Hepatocyte (in vitro differentiated cells and primary cell): ENCODE measurements around the genes ENTPD2, DPP7, TOR4A and ARRDC1.

DNA sequence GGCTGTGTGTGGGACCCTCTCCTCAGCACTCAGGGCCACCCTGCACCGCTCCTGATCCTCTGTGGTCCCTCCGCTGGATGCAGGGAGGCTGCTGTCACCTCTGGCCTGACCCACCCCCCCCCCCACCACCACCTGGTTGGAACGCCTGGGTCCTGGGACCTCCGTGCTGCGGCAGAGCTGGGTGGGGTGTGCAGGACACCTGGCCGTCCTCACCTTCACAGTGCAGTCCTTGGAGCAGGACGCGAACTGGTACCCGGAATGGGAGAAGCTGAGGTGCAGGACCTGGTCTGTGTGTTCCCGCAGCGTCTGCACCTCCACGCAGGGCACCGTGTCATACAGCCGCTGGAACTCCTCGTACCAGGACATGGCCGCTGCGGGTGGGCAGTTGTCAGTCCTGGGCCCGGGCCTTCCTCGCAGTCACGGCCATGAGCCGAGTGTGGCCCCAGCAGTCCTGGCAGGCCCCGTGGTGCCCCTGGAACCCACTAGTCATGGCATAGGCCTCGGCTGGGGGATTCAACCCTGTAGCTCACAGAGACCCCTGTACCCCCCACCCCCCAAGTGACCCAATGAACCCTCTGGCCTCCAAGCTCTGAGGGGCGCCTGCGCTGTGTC is 1.3 kb downstream of the FBXW5 start:
- RAMPAGE, long total RNA, result no peak
- RRBS, result no CpG with 5 or more reads among the region's 25 CpGs

DNA sequence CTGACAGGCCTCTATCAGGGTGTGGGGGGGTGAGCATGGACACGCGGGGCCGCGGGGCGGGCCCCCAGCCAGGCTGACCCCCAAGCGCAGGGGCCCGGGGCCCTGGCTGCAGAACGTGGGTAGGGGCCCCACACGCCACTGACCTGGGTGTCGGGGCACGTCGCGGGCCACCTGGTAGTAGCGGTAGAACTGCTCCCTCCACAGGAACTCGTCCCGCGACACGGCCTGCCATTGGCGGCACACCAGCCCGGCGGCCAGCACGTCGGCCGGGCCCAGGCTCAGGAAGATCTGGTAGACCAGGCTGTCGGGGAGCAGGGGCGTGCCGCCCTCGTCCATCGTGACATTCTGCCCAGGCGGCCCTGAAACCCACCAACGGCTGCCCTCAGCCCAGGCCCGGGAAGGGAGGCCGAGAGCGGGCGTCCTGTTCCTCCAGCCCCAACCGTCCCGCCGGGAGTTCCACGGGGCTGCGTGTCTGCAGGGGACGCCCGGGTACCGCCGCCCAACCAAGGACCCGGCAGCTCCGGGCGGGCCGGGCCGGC is 721 bp downstream of the FBXW5 start:
- RAMPAGE, long total RNA, result no peak
- RRBS, result 1% methylated on average over 10 of the region's 49 CpGs

GRCh38 chr9:136992550-136993108 is 407 bp downstream of the PAXX start:
- RAMPAGE, long total RNA, result no peak
- RRBS, result no CpG with 5 or more reads among the region's 29 CpGs

DNA sequence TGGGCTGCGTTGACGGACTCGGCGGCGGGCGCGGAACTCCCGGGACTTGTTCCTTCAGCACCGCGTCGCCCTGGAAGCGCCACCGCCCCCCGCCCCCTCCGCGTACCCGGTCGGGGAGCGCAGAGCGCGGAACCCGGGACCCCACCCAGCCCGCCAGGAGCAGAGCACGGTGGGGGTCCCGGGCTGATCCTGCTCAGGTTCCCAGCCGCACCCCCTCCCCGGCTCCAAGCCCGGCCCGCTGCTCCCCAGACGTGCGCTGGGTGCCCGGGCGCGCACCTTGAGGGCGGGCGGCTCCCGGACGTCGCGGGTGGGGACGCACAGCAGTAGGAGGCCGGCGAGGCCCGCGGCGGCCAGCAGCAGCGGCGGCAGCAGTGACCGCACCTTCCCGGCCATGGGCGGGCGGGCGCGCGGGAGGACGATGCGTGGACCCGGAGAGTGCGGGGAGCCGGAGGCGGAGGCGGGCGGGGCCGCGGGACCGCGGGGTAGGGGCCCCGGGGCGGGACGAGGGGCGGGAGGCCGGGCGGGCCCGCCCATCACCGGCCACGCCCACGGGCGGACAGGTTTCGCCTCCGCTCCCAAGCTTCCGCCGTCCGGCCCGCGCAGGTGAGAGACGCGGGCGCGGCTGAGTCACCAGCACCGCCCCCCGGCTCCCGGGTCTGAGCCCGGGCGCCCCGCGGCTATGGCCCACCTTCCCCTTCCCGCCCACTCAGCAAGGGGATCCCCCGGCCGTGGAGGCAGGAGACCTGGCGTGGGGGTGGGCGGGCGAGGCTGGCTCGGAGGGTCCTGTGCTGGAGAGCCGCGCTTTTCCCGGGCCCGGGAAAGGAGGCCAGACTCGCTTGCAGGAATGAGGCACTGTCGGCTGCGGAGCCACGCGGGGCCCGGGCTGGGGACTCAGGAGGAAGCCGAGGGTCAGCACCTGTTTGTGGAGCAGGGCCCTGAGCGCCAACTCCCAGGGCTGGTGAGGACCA is at the start of gene ENTPD2:
Gene ENTPD2 (minus strand): TSS at position 457 of the 968 bp plus-strand sequence.
- RAMPAGE, long total RNA, result no peak
- RRBS, result 4% methylated on average over 91 of the region's 115 CpGs

DNA sequence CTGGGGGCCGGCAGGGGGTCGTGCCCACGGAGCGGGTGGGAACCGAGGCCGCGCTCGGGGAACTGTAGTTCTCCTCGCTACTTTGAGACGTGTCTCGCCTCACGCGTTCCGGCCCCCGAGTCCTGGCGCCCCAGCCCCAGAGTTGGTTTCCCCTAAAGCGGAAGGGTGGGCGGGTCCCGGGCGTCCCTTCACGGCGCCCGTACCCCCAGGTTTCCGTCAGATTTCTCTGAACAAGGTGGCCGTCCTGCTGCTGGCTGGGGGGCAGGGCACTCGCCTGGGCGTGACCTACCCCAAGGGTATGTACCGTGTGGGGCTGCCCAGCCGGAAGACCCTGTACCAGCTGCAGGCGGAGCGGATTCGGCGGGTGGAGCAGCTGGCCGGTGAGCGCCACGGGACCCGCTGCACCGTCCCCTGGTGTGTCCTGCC is 537 bp downstream of the UAP1L1 start:
- RAMPAGE, long total RNA, result no peak
- RRBS, result 6% methylated on average over 25 of the region's 38 CpGs

DNA sequence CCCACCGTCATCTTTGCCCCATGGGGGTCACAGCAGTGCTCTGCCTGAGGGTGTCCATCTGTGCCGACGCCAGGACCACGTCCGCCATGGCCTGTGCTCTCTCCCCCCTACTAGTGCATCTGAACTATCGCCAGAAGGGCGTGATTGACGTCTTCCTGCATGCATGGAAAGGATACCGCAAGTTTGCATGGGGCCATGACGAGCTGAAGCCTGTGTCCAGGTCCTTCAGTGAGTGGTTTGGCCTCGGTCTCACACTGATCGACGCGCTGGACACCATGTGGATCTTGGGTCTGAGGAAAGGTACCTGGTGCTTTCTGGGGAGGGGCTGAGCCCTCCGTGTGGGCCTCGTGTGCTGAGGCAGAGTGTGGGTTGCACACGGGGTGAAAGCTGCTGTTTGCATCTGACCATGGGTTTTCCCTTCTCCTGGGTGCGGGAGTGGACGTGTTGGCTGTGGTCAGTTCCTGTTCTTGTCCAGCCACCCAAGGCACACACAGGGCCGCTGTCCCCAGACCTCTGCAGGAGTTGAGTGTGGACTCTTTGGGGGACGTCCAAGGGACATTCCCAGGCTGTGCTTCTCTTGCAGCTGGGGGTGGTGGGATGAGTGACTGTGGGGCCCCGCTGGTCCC is 12.9 kb downstream of the MAN1B1 start:
- RAMPAGE, long total RNA, result no peak
- RRBS, result no CpG with 5 or more reads among the region's 22 CpGs

DNA sequence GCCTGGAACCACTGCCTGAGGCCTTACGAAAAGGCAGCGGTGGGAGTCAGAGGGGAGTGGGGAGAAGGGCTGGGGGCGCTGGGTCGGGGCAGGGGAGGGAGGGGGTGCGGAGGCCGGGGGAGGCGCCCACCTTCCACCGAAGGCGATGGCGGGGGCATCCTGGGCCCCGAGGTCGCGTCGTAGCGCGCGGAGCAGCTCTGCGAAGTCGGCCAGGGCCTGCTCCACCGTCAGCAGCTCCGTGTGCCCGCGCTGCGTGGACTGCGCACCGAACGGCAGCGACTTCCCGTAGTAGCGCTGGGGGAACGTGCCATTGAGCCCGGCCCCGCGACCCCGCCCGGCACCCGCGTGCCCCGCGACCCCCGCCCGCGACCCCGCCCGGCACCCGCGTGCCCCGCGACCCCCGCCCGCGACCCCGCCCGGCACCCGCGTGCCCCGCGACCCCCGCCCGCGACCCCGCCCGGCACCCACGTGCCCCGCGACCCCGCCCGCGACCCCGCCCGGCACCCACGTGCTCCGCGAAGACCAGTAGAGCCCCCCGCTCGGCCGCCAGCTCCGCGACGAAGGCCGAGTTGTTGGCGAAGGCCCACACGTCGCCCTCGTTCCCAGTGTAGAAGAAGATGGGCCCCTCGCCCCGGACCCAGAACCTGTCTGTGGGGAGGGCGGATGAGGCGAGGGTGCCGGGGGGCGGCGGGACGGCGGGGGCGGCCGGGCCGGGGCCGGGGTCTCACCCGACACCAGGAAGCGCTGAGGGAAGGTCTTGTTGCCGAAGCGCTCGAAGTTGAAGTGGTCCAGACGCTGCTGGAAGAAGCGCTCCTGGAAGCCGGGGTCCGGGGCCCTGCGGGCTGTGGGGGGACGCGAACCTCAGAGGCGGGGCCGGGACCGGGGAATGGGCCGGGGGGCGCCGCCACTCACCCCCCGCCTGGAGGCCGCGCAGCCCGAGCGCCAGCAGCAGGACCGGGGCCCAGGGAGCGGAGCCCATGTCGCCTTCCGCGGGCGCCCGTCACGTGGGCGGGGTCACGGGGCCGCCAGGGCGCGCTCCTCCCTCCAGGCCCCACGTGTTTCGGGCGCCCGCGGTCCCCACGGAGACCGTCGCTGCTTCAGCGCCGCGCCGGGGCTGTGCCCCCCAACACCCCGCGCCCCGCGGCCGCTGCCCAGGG is at the start of gene DPP7:
Gene DPP7 (minus strand): TSS at position 999 of the 1,157 bp plus-strand sequence.
- RAMPAGE, long total RNA, result no peak
- RRBS, result 3% methylated on average over 31 of the region's 151 CpGs

GRCh38 chr9:137176531-137176977 is 4.7 kb upstream of the TMEM210 start:
- RAMPAGE, long total RNA, result no peak
- RRBS, result no CpG with 5 or more reads among the region's 8 CpGs

DNA sequence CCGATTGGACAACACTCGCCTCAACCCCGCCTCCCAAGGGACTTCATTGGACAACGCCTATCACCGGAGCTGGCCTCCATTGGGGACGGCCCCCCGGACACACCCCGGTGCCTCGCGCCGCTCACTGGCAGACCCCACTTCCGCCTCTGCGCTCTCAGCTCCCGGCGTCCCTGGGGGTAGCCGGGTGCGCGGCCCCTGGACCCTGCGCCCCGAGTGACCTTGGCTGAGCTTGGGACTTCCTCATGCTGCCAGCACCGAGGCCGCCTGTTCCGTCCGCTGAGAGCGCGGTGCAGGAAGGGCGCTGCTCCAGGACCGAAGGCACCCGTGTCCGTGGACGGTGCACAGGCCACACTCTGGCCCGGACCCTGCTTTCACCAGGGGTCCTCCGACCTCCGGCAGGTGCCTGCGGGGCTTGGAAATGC is 368 bp upstream of the TPRN start:
- RAMPAGE, long total RNA, result no peak
- RRBS, result 1% methylated on average over 7 of the region's 35 CpGs

- RAMPAGE, long total RNA, result no peak
- RRBS, result 26% methylated on average over 1 of the region's 18 CpGs
Measured at GRCh38 chr9:137243877-137244714, 3.0 kb downstream of the TUBB4B start.

DNA sequence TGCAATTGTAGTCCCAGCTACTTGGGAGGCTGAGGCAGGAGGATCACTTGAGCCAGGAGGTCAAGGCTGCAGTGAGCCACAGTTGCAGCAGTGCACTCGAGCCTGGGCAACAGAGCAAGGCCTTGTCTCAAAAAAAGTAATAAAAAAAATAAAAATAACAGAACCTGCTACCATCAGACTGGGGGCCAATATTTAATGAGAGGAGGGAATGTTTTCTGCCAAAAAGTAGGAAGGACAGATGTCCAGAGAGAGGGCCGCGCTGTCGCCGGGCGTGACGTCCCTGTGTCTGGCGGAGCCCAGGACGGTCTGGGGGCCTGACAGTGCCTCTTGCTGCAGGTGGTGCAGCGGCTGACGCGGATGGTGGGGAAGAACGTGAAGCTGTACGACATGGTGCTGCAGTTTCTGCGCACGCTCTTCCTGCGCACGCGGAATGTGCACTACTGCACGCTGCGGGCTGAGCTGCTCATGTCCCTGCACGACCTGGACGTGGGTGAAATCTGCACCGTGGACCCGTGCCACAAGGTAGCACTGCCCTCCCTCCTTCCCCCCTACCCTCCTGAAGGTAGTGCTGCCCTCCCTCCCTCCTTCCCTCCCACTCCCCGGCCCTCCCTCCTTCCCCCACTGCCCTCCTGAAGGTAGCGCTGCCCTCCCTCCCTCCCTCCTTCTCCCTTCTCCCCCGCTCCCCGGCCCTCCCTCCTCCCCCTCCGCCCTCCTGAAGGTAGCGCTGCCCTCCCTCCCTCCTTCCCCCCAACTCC is 7.8 kb downstream of the NELFB start:
- RAMPAGE, long total RNA, result no peak
- RRBS, result 62% methylated on average over 3 of the region's 31 CpGs

DNA sequence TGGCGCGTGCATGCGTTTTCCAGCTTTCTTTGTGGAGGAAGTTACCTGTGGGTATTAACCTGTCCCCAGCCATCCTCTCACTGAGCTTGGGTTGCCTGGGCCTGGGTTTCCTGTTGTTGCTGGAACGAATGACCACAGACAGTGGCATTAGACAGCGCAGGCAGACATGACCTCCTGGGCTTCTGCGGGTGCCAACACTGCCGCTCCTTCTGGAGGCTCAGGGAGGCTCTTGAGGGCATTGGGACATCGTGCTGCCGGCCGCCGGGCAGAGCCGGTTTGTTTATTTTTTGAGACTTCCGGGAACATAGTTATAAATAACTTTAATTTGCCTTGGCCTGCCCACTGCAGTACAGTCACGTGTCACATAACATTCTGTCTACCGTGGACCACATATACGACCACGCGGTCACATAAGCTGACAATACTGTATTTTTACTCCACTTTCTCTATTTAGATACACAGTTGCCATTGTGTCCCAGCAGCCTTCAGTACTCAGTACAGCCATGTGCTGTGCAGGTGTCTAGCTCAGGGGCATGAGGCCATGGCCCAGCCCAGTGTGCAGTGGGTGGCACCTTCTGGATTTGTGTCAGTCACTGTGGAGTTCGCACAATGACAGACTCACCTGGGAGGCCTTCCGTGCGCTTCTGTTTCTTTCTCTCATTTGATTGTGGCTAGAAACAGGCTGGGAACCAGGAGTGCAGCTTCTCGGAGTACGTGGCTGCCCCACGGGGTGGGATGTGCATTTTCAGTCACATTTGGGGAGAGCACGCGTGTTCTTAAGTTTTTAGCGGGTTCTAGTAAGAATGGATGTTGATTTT is 8.2 kb upstream of the TOR4A start:
- RAMPAGE, long total RNA, result no peak
- RRBS, result no CpG with 5 or more reads among the region's 27 CpGs

- RAMPAGE, long total RNA, result no peak
- RRBS, result 22% methylated on average over 3 of the region's 38 CpGs
Measured at GRCh38 chr9:137276848-137277992, at the start of gene TOR4A. Gene TOR4A, plus strand, starts transcription at chr9:137277726.

GRCh38 chr9:137293120-137294125 is 8.6 kb downstream of the NRARP start:
- RAMPAGE, long total RNA, result no peak
- RRBS, result 69% methylated on average over 5 of the region's 44 CpGs

DNA sequence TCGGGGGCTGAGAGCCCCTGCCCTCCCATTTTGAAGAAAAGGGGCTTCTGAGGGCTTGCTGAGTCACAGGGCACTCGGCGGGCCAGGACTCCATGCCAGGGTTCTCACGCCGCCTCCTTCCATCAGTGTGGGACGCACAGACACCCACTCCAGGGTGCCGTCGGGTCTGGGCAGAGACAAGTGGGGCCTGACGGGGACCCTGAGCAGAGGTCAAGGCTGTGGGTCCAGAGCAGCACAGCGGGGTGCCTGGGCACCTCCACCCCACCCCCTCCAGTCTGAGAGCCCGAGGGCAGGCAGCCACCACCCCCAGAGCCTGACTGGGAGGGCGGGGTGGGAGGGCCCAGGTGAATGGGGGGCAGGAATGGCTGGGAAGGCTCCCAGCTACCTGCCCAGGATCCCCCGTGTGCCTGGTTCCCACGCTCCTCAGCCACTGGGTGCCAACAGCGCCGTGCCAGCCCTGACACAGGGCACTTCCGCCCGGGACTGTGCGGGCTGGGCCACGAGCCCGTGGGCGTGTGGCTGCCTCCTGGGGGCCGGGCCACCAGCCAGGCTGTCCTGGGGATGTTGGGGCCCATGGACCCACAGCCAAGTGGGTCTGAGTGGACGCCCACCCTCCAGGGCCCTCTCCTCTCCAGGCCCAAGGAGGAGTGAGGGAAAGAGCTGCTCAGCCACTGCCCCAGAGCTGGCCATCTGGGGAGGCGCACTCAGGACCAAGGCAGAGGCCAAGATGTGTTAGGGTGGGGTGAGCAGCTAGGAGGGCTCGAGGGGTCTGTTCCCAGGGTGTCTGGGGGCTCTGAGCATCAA is 10.1 kb upstream of the NRARP start:
- RAMPAGE, long total RNA, result no peak
- RRBS, result 84% methylated on average over 6 of the region's 26 CpGs

- RAMPAGE, long total RNA, result no peak
- RRBS, result 5% methylated on average over 47 of the region's 85 CpGs
Measured at GRCh38 chr9:137316049-137317098, 14.3 kb upstream of the NRARP start.

GRCh38 chr9:137391304-137391852 is 31.6 kb downstream of the EXD3 start:
- RAMPAGE, long total RNA, result no peak
- RRBS, result 76% methylated on average over 3 of the region's 32 CpGs

GRCh38 chr9:137605600-137606274 is at the start of gene ARRDC1:
Gene ARRDC1, plus strand, starts transcription at chr9:137605686.
- RAMPAGE, long total RNA, result no peak
- RRBS, result 1% methylated on average over 61 of the region's 94 CpGs

DNA sequence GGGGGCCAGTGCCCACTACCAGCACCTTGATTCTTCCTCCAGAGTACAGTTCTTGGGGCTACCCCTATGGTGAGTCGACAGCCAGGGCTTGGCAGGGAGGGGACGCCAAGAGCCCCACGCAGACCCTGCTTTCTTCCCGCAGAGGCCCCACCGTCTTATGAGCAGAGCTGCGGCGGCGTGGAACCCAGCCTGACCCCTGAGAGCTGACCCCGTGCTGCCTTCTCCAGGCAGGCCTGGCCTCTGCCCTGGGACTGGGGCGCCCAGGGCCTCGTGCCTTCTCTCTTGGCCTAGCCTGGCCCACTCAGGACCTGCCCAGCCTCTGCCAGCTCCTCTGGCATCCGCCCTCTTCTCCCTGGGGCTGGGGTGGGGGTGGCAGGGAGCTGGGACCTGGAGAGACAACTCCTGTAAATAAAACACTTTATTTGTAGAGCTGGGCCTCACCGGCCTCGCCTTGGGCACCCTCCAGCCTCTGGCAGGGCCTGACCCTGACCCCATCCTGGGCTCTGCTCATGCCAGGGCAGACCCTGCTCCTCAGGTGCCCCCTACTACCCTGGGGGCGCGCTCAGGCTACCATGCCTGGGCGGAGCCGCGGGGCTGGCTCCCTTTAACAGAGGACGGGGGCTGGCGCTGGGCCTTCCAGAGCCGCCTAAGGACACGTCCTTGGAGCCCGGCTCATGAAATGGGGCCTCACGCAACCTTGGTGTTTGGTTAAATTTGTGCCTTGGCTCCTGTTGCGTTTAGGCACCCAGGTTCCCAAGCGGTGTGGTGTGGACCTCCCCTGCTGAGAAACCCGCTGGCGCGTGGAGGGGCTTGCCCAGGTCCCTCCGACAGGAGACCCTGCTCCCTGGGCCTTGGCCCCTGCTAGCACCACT is 3.6 kb upstream of the EHMT1 start:
- RAMPAGE, long total RNA, result no peak
- RRBS, result no CpG with 5 or more reads among the region's 31 CpGs

DNA sequence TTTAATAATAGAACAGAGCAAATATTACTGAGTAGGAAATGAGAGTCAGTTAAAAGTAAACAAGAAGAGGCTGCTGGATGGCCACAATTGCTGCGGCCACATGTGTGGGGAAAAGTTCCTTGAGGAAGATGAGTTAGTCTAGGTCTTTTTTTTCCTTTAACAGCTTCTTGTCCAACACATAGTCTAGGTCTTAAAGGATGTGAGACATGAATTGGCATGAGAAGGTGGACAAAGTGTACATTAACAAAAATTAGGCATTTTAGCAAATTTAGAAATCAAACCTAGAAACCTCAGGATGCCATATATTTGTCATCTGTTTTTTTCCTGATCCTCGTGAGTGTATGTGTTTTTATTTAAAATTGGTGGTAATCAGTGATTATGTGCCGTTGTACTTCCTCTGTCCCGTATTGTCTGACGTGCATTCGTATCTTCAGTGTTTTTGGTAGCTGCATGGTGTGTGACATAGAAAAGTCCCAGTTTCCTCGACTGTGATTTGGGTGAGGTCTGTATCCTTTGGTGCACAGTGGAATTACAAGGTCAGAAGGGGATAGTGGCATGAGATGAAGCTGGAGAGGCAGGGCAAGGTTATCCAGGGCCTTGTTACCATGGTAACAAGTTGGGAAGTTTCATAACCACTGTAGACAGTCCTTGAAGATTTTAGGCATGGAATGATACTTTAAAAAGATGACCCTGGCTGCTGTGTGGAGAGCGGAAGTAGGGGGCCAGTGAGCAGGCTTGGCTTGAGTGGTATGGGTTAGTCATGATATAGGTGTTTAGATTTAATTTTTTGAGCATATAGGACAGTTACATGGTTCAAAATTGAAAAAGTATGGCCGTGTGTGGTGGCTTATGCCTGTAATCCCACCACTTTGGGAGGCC is 11.7 kb downstream of the EHMT1 start:
- RAMPAGE, long total RNA, result no peak
- RRBS, result no CpG with 5 or more reads among the region's 9 CpGs